ENCODE measurements around a stretch of chr14.

DNA sequence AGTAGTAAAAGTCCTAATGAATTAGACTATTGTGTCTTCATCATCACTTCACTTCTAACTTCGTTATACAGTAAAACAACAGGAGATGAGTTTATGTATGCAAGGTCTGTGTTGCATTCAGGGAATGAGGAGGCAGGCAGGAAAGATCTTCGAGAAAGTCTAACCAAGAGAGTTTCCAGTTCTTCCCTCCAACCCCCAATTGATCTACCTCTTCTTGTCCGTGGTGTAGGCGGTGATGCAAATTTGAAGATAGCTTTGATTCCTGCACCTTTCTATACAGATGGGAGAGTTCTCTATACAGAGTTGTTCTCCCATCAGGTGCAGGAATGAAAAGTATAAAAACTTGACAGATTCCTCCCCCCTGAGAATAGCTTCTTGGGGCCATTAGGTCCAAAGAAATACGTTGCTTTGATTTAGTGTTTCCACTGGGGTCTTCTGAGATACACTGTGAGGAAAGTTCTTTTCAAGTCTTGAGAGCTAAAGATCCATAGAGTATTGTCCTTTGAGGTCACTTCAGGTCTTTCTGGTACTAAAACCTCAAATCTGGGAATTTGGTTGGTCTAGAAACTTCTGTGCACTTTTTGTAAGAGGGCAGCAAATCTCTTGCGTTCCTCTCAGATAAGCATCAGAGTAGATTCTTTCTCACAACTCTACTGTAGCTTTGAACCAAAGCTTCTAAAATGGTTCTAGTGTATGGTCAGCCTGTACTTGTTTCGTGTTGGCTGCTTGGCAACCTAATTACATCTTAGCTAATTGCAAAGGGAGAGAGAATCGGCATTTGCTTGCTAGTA, 9.8 kb downstream of the SRSF5 start:
- PRO-cap, result no peak

DNA sequence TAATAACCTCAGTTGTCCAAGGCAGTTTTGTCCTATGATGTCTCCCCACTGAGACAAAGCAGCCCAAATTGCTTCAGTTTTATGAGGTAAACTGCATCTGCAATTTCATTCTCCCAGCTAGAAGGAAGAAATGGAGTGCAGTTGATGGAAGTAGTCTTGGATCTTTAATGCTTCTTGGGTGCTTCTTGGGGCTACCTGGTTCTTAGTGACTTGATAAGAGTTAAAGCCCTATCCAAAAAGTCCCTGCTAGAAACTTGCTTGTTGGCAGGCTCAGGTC, 11.0 kb downstream of the SRSF5 start:
- PRO-cap, result no peak

GRCh38 chr14:69845872-69846201, 33.4 kb upstream of the SMOC1 start:
- PRO-cap, result no peak

- PRO-cap, result no peak
These were observed 2.4 kb upstream of the SMOC1 start for GRCh38 chr14:69876673-69877424.

GRCh38 chr14:70030275-70030821, 151.1 kb downstream of the SMOC1 start:
- PRO-cap, result no peak

DNA sequence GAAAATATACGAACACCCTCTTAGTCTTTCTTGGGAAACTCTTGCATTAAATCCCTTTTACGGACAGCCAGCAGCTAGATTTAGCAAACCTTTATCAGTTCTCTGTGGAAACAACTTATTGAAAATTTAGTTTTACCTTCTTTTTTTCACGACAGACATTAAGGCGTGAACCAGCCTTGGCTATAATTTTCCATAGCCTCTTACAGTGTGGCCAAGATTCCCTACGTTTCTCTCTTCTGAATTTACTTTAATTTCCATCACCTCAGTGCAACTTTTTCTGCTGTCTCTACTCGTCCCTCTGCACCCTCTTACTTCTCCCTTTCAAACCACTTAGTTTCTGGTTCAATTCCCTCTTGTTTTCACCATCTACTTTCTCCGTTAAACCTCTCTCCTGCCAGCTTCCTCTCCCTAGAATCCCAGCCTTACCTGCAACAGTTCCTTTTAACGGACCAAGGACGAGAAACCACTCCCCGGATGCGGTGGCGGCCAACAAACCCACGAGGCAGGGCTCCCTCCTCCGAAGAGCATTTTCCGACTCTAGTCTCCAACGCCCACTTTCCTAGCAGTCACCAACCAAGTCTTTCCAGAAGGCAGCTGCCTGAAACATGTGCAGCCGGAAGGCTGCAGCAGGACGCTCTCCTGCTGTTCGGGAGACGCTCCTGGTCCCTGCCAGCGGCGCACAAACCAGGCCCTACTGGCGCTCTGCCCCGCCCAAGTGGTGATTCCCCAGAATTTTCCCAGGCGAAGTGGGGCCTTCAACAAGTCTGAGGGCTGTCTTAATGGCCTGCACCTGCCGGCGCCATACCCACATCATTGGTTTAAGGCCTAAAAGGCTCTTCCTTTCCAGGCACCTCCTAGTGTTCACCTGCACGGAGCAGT, 20.9 kb upstream of the ADAM20 start:
- PRO-cap, result no peak

- PRO-cap, result no peak
These were observed 728 bp upstream of the MAP3K9 start for GRCh38 chr14:70810089-70810392.

GRCh38 chr14:70827611-70828280, 18.4 kb upstream of the MAP3K9 start:
- PRO-cap, result no peak

DNA sequence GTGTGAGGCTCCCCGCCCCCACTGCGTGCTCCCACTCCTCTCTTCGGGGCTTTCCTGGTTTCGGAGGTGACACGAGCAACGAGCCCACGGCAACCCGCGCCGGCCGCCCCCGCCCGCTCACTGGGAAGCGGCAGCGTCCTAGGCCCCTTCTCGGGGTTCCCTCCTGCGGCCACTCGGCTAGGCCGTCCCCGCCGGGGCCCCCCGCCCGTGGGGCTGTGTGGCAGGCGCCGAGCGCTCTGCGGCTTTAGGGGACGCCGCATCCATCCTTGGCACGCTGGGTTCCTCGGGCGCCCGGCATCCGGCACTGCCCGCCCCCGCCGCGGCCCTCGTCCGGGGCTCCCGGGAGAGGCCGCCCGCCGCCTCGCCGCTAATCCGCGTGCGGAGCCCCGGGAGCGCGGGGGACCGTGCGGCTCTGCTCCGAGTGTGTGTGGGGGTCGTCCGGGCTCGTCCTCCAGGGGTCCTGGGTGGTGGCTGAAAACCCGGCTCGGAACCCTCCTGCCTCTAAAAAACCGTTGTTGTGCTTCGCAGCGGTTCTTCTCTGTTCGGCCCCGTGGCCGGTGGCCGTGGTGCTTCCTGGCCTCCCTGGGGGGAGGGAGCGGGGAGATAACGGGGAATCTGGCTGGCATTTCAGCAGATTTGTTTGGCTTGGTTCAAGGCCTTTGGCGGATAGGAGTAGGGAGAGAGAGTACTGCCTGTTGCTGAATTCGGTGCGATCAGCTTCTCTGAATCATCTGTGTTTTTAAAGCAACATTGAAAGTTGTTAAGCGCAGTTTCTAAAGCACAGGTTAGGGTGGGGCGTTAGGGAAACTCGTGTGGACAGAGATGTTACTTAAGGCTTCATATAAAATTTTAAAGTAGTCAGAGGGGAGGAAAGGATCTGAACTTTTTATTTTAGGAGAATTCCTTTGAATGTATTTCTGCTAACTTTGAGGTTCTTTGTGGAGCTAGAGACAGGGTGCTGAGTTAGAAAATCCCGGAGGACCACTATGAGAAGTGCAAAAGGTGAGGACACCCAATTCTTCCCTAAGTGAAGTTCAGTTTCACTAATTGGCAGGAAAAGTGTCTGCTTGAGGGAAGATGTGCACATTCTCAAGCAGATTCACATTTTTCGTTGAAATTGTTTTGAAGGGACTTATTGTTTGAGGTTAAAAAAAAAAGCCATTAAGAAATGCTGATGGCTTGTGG, 1.3 kb downstream of the PCNX1 start:
- PRO-cap, result bidirectional peak, plus-strand start at position 370 of the sequence, minus-strand start at position 331 of the sequence; unidirectional peak, minus-strand start at position 533 of the sequence

DNA sequence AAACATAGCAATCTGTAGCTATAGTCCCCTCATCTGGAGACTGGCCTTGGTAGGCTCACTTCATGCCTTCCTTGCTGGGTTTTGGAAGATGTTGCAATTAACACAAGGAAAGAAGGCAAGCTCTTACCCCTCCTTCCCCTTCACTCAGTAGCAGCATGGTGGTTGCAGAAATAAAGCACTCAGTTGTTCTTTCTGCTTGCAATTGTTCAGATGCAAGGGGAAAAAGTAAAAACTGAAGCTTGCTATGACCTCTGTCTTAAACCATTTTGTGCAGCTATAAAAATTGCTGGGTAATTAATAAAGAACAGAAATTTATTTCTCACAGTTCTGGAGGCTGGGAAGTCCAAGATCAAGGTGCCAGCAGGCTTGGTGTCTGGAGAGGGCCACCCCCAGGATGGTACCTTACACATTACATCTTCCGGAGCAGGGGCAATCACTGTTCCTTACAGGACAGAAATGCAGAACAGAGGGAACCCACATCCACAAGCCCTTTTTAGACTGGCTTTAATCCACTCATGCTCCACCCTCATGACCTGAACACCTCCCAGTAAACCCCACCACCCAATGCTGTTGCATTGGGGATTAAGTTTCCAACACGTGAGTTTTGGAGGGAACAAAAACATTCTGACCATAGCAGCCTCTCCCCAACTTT, 177.4 kb upstream of the SIPA1L1 start:
- PRO-cap, result no peak

DNA sequence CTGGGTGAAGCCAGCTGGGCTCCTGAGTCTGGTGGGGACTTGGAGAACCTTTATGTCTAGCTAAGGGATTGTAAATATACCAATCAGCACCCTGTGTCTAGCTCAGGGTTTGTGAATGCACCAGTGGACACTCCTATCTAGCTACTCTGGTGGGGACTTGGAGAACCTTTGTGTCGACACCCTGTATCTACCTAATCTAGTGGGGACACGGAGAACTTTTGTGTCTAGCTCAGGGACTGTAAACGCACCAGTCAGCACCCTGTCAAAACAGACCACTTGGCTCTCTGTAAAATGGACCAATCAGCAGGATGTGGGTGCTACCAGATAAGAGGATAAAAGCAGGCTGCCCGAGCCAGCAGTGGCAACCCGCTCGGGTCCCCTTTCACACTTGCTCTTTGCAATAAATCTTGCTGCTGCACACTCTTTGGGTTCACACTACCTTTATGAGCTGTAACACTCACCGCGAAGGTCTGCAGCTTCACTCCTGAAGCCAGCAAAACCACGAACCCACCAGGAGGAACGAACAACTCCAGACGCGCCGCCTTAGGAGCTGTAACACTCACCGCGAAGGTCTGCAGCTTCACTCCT, 152.2 kb upstream of the SIPA1L1 start:
- PRO-cap, result no peak

DNA sequence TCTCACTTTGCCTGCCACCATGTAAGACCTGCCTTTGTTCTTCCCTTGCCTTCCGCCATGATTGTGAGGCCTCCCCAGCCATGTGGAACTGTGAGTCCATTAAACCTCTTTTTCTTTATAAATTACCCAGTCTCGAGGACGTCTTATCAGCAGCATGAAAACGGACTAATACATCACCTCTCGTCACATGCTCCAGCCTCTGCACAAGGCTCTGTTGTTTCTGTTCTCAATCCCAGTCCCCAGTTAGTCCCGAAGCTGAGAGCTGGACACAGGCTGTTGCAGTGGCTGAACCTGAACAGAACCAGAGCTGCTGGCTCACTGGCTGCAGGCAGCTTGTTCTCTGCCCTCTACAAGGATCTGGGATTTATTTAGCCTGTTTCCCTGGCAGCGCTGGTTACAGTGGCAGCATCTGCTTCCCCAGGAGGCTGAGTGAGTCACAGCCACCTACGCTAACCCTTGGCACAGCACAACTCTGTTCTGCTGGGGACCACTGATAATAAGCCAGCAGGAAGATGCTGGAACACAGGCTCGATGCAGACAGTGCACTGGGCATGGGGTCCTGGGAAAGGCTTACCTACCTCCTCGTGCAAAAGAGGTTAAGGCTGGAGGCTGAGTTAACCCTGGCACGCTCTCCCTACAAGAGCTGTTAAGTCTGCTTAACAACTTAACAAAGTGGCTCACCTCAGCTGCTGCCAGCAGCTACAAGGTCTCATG, 113.5 kb upstream of the SIPA1L1 start:
- PRO-cap, result no peak

- PRO-cap, result no peak
These were observed 23.0 kb downstream of the SIPA1L1 start for GRCh38 chr14:71343232-71343764.

GRCh38 chr14:71351594-71352278, 31.5 kb downstream of the SIPA1L1 start:
- PRO-cap, result no peak

DNA sequence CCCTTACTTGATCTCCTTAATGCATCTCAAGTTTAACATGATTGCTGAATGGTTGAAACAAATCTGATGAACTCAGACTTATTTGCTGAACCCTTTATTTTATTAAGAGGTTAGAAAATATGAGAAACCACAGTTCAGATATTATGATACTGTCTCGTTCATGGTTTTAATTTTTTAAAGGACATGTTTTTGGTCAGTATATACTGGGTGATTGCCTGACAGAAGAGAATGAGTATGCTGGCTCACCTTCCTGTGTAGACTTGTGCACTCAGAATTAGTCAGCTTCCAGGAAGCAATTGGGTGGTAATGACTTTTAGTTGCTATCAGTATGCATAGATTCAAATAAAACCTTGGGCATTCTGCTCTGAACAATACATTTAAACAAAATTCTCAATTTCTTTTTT, 51.7 kb downstream of the SIPA1L1 start:
- PRO-cap, result no peak

GRCh38 chr14:71779940-71780594, 152.2 kb upstream of the RGS6 start:
- PRO-cap, result no peak

GRCh38 chr14:71982014-71982437, 49.8 kb downstream of the RGS6 start:
- PRO-cap, result unidirectional peak, minus-strand start at chr14:71982151; unidirectional peak, minus-strand start at chr14:71982312

DNA sequence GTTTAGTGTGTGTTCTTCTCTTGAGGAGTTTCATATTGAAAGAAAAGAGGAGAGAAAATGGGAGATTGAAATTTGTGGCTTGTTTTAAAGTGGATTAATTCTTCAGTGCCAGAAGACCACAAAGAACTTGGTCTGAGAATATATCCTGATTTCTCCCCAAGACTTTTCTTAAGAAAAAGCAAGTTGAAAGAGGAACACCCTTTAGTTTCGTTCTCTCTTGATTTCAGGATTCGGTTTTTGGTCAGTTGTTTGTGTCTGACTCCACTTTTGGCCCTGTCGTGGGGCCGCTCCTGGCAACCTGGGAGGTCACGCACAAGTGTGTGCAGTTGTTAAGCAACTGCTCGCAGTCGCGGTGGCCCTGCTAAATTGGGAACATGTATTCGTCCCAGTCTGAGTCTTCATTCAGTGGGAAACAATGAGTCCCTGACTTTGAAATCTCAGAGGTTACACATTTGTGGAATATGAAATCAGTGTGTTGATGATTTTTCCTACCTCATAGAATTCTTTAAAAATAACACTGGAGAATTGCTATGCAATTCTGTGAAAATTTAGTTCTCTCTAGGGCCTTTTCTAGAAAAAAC, 68.7 kb downstream of the RGS6 start:
- PRO-cap, result no peak

- PRO-cap, result no peak
These were observed 416.1 kb downstream of the DPF3 start for GRCh38 chr14:72477663-72478252.

GRCh38 chr14:72679067-72679364, 214.9 kb downstream of the DPF3 start:
- PRO-cap, result no peak